HepG2 (cell line): Measurements from ENCODE around the genes GALNT1 and ELP2.

DNA sequence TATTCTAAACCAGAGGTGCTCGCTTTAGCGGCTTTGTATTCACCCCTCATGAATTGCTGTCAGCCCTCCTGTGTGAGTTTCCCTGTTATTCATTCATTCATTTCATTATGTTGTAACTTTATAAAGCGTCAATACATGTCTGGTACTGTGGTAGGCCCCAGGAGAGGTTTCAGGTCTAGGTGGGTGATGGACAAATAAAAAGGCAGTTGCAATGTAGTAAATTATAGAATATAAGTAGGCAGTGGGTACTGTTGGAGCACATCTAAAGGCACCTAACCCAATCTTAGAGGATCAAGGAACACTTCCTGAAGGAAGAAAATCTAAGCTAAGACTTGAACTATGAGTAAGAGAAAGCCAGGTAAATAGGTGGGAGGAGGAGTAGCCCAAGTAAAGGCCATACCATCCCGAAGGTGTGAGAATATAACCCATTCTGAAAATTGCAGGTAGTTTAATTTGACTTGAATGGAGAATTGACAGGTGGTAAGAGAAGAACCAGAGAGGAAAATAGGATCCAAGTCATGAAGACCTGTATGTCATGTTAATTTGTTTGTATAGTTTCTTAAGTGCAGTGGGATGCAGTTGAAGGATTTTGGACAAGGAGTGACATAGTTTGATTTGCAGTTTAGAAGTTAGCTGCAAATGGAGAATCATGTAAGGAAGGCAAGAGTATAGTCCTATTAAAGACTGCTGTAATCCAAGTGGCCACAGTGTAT is 2.7 kb downstream of the ZNF397 start:
- RRBS, 2 experiments = no CpG with 5 or more reads among the region's 4 CpGs
CAGE:
- cytosol, long polyA minus RNA = start-site peak on the plus strand centred at position 330 of the sequence, 343 bp wide, 10 reads
- cytosol, long polyA plus RNA = no peak
- long polyA plus RNA = start-site peak on the plus strand centred at position 380 of the sequence, 433 bp wide, 17 and 16 reads in 2 replicates
- nucleus, long polyA minus RNA = no peak
- nucleus, long polyA plus RNA = no peak

GRCh38 chr18:35267014-35267691 is 22.9 kb downstream of the ZSCAN30 start:
- RRBS, 2 experiments = 97 to 98% methylated on average over 20 to 21 of the region's 54 CpGs
CAGE:
- cytosol, long polyA minus RNA = no peak
- cytosol, long polyA plus RNA = no peak
- long polyA plus RNA = no peak
- nucleus, long polyA minus RNA = no peak
- nucleus, long polyA plus RNA = no peak

DNA sequence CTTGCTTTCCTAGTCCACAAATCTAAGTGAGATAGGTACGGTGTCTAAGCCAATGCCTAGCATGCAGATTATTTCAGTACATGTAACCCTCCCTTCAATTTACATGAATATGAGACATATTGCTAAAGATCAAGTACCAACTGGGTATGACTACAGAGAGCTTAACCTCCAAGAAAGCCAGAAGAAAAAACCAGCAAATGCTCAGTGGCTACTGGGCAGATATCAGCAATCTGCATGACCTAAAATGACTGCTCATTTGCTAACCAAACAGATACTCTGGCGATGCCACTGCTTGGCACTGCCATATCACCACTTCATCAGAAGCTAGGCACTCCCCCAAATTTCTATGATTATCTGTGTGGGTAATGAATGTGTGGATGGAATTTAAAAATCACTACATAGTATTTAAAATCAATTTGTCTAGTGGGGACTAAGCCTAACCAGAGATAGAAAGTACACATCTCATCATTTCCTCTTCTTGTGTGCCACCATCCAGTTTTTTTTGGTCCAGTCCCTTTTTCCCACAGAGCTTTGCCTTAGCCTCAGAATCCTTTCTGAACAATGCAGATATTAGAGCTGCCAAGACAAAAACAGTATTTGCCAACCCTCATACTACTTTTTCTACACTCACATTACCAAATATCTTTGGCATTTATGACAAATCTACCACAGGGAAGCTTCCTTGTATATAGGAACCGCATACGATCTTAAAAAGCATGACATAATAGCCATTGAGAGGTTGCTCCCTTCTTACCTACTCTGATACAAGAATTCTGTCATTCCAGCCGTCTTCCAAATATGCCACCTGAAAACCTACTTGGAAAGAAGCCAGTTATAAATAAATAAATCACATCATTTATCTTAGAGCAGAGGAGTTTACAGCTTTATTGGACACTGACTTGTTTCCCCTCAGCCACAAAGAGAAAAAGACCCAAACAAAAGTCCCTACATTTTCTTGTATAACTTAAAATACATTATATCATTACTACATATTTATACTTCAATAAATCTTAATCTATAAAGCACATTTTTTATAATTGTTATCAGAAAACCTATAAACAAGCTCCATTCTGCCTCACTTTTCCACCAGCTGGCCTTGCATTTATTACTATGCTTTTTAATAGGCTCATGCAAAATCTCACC is 9.5 kb downstream of the ZNF24 start:
- RRBS, 2 experiments = no CpG with 5 or more reads among the region's 5 CpGs
CAGE:
- cytosol, long polyA minus RNA = no peak
- cytosol, long polyA plus RNA = no peak
- long polyA plus RNA = no peak
- nucleus, long polyA minus RNA = no peak
- nucleus, long polyA plus RNA = no peak

DNA sequence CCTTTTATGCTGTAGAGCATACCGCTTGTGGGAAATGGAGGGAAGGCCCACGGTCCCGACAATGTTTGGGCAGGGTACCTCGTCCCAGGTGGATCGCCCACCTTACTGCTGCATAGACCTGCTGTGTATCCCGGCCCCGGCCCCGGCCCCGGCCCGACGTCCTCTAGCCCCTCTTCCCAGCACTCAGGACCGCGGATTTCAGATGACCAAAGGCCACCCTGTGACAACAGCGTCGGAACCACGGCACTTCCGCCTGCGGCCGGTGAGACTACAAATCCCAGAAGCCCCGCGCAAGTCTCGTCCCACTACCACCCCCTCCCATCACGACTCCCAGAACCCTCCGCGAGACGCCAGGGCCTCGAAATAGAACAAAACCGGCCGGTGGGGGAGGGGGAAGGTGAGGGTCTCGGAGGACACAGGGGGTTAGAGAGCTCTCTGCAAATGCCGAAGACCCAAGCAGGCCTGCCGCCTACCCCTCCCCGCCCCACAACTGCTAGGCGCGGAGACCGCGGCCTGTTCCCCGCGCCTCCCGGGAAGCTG is 428 bp downstream of the ZNF24 start:
- RRBS, 2 experiments = 0% methylated on average over 1 of the region's 40 CpGs; no CpG with 5 or more reads in 1 of the 2 experiments
CAGE:
- cytosol, long polyA minus RNA = no peak
- cytosol, long polyA plus RNA = no peak
- long polyA plus RNA = no peak
- nucleus, long polyA minus RNA = no peak
- nucleus, long polyA plus RNA = no peak

- RRBS, 2 experiments = 2% methylated on average over 31 of the region's 101 CpGs
CAGE:
- cytosol, long polyA minus RNA = no peak
- cytosol, long polyA plus RNA = no peak
- long polyA plus RNA = no peak
- nucleus, long polyA minus RNA = no peak
- nucleus, long polyA plus RNA = no peak
Observed at GRCh38 chr18:35581659-35582500, at the start of gene GALNT1. Gene GALNT1, plus strand, starts transcription at chr18:35581740.

DNA sequence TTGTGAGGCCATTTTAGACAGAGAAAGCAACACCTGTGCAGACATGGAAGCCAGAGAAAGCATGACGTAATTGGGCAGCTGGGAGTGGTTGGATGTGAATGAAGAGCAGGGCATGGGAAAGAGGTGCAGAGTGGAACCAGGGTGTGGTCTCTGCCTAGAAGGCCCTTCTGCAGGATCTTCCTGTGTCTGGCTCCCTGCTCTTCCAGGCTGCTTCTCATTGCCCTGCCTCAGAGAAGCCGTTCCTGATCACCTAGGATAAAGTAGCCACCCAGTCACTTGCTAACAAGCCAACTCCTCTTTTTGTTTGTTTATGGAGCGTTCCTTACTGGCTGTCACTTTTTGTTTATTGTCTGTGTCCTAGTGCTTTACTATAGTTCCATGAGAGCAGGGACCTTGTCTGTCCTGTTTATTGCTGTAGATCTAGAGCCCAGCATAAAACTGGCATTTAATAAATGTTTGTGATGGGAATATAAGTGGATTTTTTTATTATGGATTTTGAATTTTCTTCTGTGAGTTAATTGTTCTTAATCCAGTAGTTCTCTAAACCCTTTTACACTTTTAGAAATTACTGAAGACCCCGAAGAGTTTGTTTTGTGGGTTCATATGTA is 28.6 kb downstream of the GALNT1 start:
- RRBS, 2 experiments = no CpG with 5 or more reads among the region's 4 CpGs
CAGE:
- cytosol, long polyA minus RNA = no peak
- cytosol, long polyA plus RNA = no peak
- long polyA plus RNA = no peak
- nucleus, long polyA minus RNA = no peak
- nucleus, long polyA plus RNA = no peak

- RRBS, 2 experiments = no CpG with 5 or more reads among the region's 3 CpGs
CAGE:
- cytosol, long polyA minus RNA = no peak
- cytosol, long polyA plus RNA = no peak
- long polyA plus RNA = no peak
- nucleus, long polyA minus RNA = no peak
- nucleus, long polyA plus RNA = no peak
Observed at GRCh38 chr18:35914744-35915128, 57.7 kb upstream of the C18orf21 start.

DNA sequence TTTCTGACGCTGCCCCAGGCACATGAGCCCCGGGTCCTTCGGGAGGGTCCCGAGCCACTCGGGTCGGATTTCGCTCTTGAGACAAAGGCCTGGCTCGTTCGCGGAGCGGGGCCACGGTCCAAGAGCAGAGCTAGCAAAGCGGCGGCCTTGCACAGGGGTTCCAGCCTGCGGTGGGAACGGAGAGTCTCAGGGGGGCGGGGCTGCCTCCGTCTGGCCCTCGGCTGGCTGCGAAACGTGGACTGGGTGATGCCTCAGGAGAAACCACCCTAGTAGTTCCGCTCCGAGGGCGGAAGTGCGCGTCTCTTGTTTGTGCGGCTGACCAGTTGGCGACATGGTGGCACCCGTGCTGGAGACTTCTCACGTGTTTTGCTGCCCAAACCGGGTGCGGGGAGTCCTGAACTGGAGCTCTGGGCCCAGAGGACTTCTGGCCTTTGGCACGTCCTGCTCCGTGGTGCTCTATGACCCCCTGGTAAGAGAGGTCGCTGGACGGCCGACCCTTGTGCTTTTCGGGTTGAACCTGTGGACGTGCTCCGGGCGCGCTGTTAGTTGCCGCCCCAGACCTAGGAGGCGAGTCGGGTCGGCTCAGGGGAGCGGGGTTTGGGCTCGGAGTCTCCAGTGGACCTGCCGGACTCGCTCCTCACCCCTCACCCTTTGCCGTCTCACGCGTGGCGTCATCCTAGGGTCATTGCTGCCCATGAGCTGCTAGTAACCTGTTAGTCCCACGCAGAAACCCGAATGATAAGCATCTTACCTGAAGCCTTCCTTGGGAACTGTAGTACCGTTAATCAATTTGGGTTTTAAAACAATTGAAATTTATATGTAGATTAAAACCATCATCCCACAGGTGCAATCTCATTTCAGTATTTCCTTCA is at the start of gene ELP2:
TSS of gene ELP2 (plus strand) at position 297 of the 872 bp plus-strand sequence.
- RRBS, 2 experiments = 1 to 2% methylated on average over 9 of the region's 57 CpGs
CAGE:
- cytosol, long polyA minus RNA = start-site peak on the plus strand centred at position 341 of the sequence, 48 bp wide, 439 reads
- cytosol, long polyA plus RNA = start-site peak on the plus strand centred at position 343 of the sequence, 91 bp wide, 558 and 842 reads in 2 replicates
- long polyA plus RNA = start-site peak on the plus strand centred at position 316 of the sequence, 35 bp wide, 639 and 960 reads in 2 replicates
- nucleus, long polyA minus RNA = no peak
- nucleus, long polyA plus RNA = start-site peak on the plus strand centred at position 358 of the sequence, 139 bp wide, 1,665 and 2,645 reads in 2 replicates

DNA sequence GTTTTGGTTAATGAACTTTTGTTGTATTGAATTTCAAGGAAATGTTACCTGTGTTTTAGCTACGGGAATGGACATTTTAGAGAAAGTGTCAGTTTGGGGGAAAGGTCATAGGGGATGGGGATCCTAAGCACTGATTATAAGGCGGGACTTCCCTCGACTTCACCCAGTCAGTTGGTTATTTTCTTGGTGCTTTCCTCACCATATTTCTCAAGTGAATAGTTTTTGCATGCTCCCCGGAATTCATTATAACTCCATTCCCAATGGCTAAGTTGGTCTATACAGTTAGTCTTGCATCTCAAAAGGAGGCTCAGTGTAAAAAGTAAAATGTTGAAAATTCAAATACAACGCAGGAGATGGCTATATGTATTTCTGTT is 763 bp downstream of the ELP2 start:
- RRBS, 2 experiments = no CpG with 5 or more reads among the region's 5 CpGs
CAGE:
- cytosol, long polyA minus RNA = no peak
- cytosol, long polyA plus RNA = no peak
- long polyA plus RNA = no peak
- nucleus, long polyA minus RNA = no peak
- nucleus, long polyA plus RNA = no peak

DNA sequence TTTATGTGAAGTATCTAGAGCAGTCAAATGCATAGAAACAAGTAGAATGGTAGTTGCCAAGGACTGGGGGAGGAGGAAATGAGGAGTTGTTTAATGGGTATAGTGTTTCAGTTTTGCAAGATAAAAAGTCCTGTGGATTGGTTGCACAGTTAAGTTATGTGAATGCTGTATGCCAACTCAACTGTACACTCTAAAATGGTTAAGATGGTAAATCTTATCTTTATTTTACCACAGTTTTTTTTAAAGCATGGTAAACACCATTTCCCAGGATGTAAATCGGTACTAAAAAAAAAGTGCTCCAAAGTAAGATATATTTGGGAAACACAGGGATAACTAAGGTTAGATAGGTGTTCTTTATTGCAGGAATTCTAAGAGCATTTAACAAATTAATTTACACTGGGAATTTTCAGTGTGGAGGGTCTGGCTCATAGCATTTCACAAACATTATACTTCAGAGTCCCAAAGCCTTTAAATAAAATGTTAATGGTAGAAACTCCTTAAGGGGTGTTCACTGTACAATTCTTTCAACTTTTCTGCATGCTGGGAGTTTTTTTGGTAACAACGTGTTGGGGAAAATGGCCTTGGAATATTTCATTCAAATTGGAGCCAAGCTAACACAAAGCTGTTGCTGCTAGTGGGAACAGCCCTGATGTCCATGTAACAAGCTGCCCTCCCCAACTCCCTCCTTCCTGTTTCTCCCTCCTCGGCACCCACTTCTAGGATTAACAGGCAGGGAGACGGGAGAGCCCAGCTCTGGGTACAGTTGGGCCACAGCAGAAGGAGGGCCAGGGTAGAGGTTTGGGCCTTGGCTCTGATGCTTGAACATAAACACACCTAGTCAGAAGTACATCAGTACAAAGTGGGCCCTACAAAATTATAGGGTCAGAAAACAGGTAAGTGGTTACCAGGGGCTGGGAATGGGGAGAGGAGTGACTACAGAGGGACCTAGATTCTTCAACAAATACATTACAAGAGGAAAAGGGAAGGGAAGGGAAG is 9.6 kb upstream of the MOCOS start:
- RRBS, 2 experiments = no CpG with 5 or more reads among the region's 4 CpGs
CAGE:
- cytosol, long polyA minus RNA = no peak
- cytosol, long polyA plus RNA = no peak
- long polyA plus RNA = no peak
- nucleus, long polyA minus RNA = no peak
- nucleus, long polyA plus RNA = no peak

- RRBS, 2 experiments = no CpG with 5 or more reads among the region's 2 CpGs
CAGE:
- cytosol, long polyA minus RNA = no peak
- cytosol, long polyA plus RNA = no peak
- long polyA plus RNA = no peak
- nucleus, long polyA minus RNA = no peak
- nucleus, long polyA plus RNA = no peak
Observed at GRCh38 chr18:36219542-36219900, 32.2 kb downstream of the MOCOS start.

DNA sequence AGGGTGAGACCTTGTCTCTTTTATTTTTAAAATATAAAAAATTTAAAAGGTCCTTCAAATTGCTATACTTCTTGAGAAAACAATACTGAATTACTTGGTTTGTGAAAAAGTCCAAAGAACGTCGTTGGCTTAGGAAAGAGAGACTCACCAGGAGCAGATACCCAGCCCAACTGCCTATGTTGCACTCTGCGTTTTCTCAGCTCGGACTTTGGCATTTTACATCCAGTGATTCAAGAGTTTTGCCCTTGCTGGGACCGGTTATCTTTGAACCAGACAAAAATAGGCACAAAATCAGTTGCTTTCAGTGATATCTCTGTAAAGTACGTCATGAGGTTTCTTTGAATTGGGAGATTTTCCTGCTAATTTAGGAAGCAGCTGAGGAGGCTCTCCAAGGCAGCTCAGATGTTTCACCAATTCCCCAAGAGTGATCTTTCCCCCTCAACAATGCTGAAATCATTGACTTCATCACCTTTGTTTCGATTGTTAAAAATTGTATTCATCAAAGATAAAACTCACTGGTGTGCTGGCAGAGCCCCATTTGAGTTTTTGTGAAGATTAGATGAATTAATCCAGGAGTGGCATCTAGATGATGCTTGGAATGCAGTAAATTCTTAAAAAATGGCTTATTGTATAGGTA is 29.3 kb downstream of the FHOD3 start:
- RRBS, 2 experiments = no CpG with 5 or more reads among the region's 7 CpGs
CAGE:
- cytosol, long polyA minus RNA = no peak
- cytosol, long polyA plus RNA = no peak
- long polyA plus RNA = no peak
- nucleus, long polyA minus RNA = no peak
- nucleus, long polyA plus RNA = no peak

GRCh38 chr18:36382210-36382539 is 84.7 kb downstream of the FHOD3 start:
- RRBS, 2 experiments = 29 to 33% methylated on average over 3 of the region's 6 CpGs
CAGE:
- cytosol, long polyA minus RNA = no peak
- cytosol, long polyA plus RNA = no peak
- long polyA plus RNA = no peak
- nucleus, long polyA minus RNA = no peak
- nucleus, long polyA plus RNA = no peak

DNA sequence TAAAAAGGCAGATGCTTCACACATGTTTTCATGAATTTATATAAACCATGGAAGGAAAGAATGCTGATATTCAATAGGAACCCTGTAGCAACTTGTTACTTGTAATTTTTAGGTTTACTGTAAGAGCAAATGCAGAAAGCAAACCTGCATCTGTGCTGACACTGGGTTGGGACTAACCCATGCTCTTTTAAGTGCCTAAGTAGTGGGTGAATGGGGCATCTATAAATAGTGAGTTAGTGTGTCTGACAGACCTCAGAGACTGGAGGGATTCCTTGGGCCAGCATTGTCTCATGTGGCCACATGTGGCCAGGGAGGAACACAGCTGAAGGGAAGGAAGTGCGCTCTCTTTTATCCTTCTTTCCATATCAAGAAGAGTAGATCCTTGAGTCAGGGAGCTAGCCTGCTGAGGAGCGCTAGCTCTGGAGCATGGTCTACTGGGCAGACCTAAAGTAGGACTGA is 122.0 kb downstream of the FHOD3 start:
- RRBS, 2 experiments = no CpG with 5 or more reads among the region's 2 CpGs
CAGE:
- cytosol, long polyA minus RNA = no peak
- cytosol, long polyA plus RNA = no peak
- long polyA plus RNA = no peak
- nucleus, long polyA minus RNA = no peak
- nucleus, long polyA plus RNA = no peak

- RRBS, 2 experiments = 20 to 23% methylated on average over 3 of the region's 32 CpGs
CAGE:
- cytosol, long polyA minus RNA = no peak
- cytosol, long polyA plus RNA = no peak
- long polyA plus RNA = no peak
- nucleus, long polyA minus RNA = no peak
- nucleus, long polyA plus RNA = no peak
Observed at GRCh38 chr18:37565003-37565379, 607 bp downstream of the CELF4 start.

GRCh38 chr18:38718569-38718861 is 1152.9 kb upstream of the CELF4 start:
- RRBS, 2 experiments = 71 to 79% methylated on average over 3 of the region's 19 CpGs
CAGE:
- cytosol, long polyA minus RNA = no peak
- cytosol, long polyA plus RNA = no peak
- long polyA plus RNA = no peak
- nucleus, long polyA minus RNA = no peak
- nucleus, long polyA plus RNA = no peak

GRCh38 chr18:39335477-39335825 is 1769.9 kb upstream of the CELF4 start:
- RRBS, 2 experiments = no CpG with 5 or more reads among the region's 11 CpGs
CAGE:
- cytosol, long polyA minus RNA = no peak
- cytosol, long polyA plus RNA = no peak
- long polyA plus RNA = no peak
- nucleus, long polyA minus RNA = no peak
- nucleus, long polyA plus RNA = no peak

DNA sequence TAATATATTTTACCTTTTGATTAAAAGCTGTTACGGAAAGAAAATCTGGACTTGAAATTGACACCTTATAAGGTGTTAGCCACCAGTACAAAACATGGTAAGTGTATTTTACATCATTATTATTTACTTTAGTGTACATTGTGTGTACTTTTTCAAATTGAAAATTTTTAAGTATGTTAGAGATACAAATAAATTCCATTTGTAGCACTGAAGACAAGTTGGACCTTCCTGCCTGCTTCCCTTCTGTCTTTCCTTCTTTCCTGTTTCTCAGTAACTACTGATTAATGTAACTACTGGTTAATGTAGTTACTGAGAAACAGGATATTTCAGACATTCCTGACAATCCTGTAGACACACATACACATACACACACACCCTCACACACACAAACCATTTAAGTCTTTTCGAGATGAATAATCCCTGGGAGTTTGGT is 83.7 kb downstream of the PIK3C3 start:
- RRBS, 2 experiments = no CpG with 5 or more reads among the region's 2 CpGs
CAGE:
- cytosol, long polyA minus RNA = no peak
- cytosol, long polyA plus RNA = no peak
- long polyA plus RNA = no peak
- nucleus, long polyA minus RNA = no peak
- nucleus, long polyA plus RNA = no peak

DNA sequence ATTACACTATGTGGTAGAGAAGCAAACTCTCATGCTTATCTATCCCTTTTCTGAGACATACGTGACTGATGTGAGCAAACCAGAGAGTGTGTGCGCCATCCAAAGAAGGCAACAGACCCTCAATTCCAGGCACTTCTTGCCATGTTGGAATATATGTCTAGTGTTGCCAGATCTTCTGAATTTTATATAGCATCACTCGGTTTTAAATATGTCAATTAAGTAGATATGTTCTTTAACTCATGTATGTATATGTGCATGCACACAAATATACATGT is 207.6 kb downstream of the PIK3C3 start:
- RRBS, 2 experiments = no CpG with 5 or more reads among the region's 3 CpGs
CAGE:
- cytosol, long polyA minus RNA = no peak
- cytosol, long polyA plus RNA = no peak
- long polyA plus RNA = no peak
- nucleus, long polyA minus RNA = no peak
- nucleus, long polyA plus RNA = no peak

GRCh38 chr18:42706532-42707185 is 408.8 kb downstream of the RIT2 start:
- RRBS, 2 experiments = no CpG with 5 or more reads among the region's 9 CpGs
CAGE:
- cytosol, long polyA minus RNA = no peak
- cytosol, long polyA plus RNA = no peak
- long polyA plus RNA = no peak
- nucleus, long polyA minus RNA = no peak
- nucleus, long polyA plus RNA = no peak